HTERT-HM (cell line): ENCODE results near the gene ATP5MJ.

- RRBS, result no CpG with 5 or more reads among the region's 8 CpGs
These were observed 7.8 kb downstream of the TNFAIP2 start for GRCh38 chr14:103130962-103131531.

- RRBS, result 17% methylated on average over 1 of the region's 6 CpGs
These were observed 85.1 kb downstream of the TNFAIP2 start for GRCh38 chr14:103208352-103208687.

DNA sequence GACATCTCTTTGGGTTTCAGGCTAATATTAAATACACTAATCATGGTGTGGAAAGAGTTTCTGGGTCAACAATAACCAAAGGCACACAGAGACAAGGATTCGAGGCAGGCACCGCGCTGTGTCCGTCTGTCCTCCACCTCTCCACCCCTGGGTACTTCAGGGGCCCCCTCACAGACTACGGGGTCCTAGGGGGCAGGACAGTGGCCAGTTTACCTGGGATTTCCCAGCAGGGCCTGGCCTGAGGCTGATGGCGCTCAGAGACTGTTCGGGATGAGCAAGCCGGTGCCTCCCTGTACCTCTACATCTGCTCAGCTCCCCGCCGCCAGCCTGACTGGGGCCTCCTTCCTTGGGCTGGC, 18.1 kb upstream of the EIF5 start:
- RRBS, result no CpG with 5 or more reads among the region's 10 CpGs

- RRBS, result 1% methylated on average over 27 of the region's 58 CpGs
These were observed 303 bp downstream of the EIF5 start for GRCh38 chr14:103334360-103334719.

GRCh38 chr14:103340202-103341186, 6.5 kb downstream of the EIF5 start:
- RRBS, result no CpG with 5 or more reads among the region's 9 CpGs

DNA sequence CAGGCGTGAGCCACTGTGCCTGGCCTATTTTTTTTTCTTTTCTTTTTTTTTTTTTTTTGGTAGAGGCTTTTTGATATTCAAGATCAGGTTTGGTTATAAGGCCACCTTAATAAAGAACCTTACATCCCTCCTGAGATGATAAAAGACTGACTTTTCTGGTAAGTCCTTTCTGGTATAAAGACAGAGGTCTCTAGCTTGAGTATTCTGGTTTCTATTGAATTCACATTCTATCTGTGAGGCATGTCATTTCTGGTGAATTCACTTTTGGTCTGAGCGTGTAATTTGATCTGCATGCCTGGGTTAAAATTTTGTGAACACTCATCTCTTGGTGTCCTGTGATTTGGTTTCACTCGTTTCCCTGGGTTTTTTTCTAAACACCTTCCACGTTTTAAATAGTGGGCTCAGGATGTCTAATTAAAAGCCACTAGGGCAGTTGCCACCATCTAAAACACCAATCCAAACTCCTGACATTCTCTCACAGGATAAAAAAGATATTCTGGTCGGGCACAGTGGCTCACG, 12.2 kb downstream of the EIF5 start:
- RRBS, result no CpG with 5 or more reads among the region's 6 CpGs

- RRBS, result no CpG with 5 or more reads among the region's 9 CpGs
These were observed 54.1 kb downstream of the MARK3 start for GRCh38 chr14:103439253-103439712.

- RRBS, result no CpG with 5 or more reads among the region's 5 CpGs
These were observed 38.2 kb downstream of the CKB start for GRCh38 chr14:103484495-103484829.

- RRBS, result 3% methylated on average over 8 of the region's 25 CpGs
These were observed 737 bp upstream of the TRMT61A start for GRCh38 chr14:103528052-103528865.

GRCh38 chr14:103543131-103543689, 14.2 kb downstream of the TRMT61A start:
- RRBS, result no CpG with 5 or more reads among the region's 14 CpGs

DNA sequence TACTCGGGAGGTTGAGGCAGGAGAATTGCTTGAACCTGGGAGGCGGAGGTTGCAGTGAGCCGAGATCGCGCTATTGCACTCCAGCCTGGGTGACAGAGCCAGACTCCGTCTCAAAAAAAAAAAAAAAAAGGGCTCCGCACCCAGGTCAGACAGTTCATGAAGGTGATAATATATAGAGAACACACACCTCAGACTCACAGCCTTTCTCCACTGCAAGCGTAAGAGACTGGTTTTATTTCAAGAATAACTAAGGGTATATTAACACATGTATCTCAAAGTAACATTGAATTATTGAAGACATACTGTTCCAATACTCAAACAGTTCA, 6.1 kb downstream of the BAG5 start:
- RRBS, result no CpG with 5 or more reads among the region's 8 CpGs

GRCh38 chr14:103630619-103631030, 1.6 kb downstream of the KLC1 start:
- RRBS, result no CpG with 5 or more reads among the region's 1 CpG

DNA sequence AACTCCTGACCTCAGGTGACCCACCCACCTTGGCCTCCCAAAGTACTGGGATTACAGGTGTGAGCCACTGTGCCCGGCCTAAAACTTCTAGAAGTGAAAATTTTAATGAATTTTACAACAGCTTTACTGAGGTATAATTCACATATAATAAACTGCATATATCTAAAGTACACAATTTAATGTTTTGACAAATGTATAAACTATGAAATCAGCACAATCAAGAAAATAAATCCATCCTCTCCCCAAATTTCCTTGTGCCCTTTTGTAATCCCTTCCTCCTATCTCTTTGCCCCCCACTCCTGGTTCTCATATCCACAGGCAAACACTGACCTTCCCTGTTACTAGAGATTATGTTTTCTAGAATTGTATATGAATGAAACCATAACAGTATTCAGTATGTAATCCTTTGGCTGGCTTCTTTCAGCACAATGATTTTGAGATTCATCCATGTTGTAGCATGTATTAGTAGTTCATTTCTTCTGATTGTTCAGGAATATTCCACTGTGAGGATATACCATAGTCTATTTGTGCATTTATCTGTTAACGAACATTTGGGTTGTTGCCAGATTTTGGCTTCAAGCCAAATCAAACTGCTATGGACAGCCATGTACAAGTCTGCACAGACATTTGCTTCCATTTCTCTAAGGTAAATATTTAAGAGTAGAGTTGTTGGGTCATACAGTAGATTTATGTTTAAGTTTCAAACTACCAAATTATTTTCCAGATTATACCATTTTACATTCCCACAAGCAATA, 56.3 kb downstream of the ZFYVE21 start:
- RRBS, result no CpG with 5 or more reads among the region's 2 CpGs

- RRBS, result no CpG with 5 or more reads among the region's 3 CpGs
These were observed 15.2 kb upstream of the PPP1R13B start for GRCh38 chr14:103862648-103862900.

DNA sequence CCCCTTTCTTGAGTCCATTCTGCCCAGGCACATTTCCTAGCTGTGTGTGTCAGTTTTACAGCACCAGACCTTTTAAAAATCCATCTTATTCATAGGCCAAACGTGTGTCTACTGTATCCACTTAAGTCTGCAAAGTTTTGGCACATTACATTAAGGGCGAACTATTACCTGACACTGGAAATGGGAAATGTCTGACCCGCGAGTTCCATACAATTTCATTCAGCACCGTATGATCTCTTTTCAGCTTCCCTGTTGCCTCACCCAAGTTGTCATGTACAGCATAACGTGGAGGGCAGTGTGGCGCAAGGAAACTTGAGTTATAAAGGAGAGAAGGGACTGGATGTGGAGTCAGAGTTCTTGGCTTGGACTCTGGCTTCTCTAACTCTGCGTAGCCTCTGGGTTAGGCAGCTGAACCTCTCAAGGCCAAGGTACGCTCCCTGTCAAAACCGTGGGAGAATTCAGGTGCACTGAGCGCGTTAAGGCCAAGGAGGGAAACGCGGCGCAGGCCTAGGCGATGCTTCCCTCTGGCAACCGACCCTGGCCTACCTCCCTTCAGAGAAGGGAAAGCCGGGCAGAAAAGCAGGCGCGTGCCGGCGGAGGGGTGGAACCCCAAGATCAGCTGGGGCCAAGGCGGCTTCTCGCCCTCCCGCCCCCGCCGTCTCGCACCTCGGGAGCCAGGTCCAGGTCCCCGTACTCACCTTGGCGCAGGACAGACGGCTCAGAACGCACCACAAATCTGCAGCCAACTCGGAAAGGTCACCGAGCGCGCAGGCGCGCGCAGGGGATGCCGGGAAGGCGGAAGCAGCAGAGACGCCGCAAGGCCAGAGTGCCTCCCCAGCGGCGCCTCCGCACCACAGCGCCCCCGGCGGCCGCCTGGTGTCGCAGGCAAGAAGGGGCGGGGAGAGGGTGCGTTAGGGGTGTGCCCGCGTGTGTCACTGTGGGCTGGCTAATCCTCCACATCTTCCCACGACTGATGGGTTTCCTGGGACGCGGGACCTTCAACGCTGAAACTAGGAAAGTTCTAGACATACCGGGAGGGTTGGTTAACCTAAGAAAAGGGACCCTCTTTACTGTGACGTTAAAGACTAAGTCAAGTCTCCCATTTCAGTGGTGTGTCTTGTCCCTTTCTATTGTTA, at the start of gene ATP5MJ:
ATP5MJ (minus strand) TSS at position 758 of the 1,136 bp plus-strand sequence.
- RRBS, result under 1% methylated on average over 9 of the region's 62 CpGs

DNA sequence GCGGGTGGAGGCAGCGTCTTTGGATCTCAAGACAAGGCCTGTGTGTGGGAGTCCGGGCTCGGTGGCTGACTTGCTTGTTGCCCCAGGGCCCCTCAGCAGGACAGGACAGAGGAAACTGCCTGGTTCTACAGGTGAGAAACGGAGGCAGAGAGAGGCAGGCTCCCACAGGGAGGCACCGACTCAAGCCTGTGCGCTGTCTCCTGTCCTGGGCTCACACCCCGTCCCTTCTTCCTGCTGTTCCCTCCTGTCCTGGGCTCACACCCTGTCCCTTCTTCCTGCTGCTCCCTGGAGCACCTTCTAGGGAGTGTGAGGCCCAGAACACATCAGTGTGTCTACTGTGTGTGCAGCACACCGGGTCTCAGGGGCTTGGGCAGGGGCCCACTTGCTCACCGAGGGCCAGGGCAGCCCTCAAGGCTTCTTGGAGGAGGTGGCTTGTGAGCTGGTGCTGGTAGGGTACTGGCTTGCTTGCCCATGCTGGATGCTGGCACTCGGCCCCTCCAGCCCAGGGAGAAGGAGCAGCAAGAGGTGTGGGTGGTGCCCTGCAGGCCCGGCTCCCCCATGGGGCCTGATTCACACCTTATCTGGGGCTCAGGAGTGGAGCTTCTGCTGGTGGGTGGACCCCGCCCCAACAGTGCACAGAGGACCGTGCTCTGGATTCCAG, 15.0 kb downstream of the ASPG start:
- RRBS, result no CpG with 5 or more reads among the region's 14 CpGs

- RRBS, result no CpG with 5 or more reads among the region's 13 CpGs
These were observed 11.3 kb downstream of the KIF26A start for GRCh38 chr14:104149612-104150189.

DNA sequence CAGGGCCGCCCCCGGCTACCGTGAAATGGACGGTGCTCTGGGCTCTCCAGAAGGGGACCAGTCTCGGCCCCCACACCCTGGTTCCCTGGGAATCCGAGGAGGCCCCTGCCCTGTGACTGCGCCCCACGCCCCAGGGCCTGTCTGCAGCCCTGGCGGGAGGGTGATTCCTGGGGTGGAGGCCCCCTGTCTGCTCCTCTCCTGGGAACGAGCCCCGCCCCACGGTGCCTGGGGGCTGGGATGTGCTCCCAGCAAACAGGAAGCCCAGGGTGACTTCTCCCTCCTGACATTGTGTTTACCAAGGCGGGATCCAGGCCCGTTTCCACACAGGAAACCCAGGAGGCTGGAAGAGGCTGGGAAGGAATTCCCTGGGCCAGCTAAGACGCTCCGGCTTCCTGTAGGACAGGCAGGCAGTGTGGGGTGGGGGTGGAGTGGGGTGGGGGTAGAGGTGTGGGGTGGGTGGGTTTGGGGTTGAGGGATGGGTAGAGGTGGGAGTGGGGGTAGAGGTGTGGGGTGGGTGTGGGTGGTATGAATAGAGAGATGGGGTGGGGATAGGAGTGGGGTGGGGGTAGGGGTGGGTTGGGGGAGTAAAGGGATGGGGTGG, 46.8 kb downstream of the KIF26A start:
- RRBS, result no CpG with 5 or more reads among the region's 16 CpGs

GRCh38 chr14:104268056-104268426, 129.7 kb downstream of the KIF26A start:
- RRBS, result 21% methylated on average over 6 of the region's 13 CpGs

- RRBS, result 29% methylated on average over 1 of the region's 6 CpGs
These were observed 190.3 kb upstream of the C14orf180 start for GRCh38 chr14:104389292-104389726.